Pericardium fibroblast (primary cell): Measurements from ENCODE around the genes BAG3 and ATE1.

- RAMPAGE, long total RNA: no peak
Measured at GRCh38 chr10:119515415-119515836, 27.1 kb downstream of the RGS10 start.

DNA sequence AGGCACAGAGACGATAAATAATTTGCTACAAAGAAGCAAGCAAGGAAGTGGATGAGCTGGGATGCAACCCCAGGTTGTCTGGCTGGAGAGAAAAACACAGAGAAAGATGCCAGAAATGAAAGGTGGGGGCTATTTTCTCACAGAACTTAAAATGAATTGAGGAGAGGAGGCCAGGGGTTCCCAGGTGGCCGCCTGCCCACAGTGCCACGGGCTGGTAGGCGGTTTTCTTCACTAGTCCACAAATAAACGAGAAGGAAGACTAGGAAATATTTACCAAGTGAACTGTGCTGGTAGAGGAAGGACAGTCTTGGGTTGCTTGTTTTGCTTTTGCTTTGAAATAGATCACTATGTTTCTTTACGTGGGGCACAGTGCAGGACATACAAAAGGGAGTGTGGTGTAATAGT lies 5.0 kb downstream of the RGS10 start:
- RAMPAGE, long total RNA: no peak

GRCh38 chr10:119541941-119542058 lies 719 bp downstream of the RGS10 start:
- RAMPAGE, long total RNA: no peak

DNA sequence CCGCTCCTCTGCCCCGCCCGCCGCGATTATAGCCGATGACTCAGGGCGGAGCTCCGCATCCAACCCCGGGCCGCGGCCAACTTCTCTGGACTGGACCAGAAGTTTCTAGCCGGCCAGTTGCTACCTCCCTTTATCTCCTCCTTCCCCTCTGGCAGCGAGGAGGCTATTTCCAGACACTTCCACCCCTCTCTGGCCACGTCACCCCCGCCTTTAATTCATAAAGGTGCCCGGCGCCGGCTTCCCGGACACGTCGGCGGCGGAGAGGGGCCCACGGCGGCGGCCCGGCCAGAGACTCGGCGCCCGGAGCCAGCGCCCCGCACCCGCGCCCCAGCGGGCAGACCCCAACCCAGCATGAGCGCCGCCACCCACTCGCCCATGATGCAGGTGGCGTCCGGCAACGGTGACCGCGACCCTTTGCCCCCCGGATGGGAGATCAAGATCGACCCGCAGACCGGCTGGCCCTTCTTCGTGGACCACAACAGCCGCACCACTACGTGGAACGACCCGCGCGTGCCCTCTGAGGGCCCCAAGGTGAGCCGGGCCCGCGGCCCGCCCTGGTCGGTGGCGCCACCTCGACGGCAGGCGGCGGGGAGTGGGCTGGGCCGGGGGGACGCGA lies at the start of gene BAG3:
Gene BAG3 (plus strand): TSS at position 56 of the 616 bp plus-strand sequence.
- RAMPAGE, long total RNA: no peak

DNA sequence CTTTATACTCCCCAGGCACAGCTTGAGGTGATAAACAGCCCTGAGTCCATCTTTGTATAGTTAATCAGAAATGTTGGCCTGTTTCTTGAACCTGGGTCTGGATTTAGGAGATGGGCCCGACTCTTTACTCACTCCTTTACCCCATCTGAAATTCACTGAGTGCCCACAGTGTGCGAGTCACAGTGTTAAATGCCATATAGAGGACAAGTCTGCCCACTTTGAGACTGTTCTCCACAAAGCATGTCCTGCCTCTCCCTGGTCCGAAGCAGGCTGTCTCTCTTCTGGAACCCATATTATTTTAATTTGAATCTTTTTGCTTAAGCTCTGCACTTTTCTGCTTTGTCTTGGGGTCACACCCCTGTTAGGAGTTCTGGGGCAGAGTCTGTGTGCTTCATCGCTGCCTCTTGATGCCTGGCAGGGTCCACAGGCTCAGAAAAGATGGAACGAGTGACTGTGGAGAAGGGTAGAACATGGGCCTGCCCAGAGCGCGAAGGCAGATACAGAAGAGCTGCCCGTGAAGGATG lies 5.9 kb downstream of the BAG3 start:
- RAMPAGE, long total RNA: no peak

DNA sequence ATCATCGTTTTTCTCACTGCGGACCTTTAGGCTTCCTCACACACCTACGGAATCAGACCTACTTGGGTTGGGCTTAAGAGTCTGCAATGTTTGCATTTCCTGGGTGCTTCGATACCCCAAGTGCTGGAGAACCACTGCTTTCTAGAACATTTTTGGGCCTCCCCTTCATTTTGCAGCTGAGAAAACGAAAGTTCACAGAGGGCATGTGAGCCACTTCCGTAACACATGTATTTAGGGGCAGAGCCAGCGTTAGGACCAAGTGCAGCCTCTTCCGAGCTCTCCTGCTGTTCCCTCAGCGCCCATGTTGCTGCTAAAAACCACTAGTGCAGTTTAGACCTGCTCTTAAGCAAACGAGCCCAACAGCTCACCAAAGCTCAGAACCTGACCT lies 12.6 kb downstream of the BAG3 start:
- RAMPAGE, long total RNA: no peak

DNA sequence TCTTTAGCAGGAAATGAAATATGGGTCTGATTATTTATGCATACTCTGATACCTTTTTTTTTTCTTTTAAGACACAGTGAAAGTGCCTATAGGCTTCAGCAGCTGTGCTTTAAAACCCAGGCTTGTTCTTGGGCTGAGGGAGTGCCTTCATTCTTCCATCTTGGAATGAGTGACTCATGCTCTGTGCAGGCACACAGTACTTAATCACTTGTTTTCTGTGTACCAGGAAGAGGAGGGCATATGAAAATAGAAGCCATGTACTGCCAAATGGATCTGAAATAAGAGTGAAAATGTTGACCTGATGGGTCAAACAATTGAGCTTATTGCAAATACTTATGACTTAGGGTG lies 12.0 kb downstream of the INPP5F start:
- RAMPAGE, long total RNA: no peak

GRCh38 chr10:119761176-119761766 lies 35.4 kb downstream of the INPP5F start:
- RAMPAGE, long total RNA: no peak

GRCh38 chr10:119787876-119788282 lies 62.0 kb downstream of the INPP5F start:
- RAMPAGE, long total RNA: no peak

DNA sequence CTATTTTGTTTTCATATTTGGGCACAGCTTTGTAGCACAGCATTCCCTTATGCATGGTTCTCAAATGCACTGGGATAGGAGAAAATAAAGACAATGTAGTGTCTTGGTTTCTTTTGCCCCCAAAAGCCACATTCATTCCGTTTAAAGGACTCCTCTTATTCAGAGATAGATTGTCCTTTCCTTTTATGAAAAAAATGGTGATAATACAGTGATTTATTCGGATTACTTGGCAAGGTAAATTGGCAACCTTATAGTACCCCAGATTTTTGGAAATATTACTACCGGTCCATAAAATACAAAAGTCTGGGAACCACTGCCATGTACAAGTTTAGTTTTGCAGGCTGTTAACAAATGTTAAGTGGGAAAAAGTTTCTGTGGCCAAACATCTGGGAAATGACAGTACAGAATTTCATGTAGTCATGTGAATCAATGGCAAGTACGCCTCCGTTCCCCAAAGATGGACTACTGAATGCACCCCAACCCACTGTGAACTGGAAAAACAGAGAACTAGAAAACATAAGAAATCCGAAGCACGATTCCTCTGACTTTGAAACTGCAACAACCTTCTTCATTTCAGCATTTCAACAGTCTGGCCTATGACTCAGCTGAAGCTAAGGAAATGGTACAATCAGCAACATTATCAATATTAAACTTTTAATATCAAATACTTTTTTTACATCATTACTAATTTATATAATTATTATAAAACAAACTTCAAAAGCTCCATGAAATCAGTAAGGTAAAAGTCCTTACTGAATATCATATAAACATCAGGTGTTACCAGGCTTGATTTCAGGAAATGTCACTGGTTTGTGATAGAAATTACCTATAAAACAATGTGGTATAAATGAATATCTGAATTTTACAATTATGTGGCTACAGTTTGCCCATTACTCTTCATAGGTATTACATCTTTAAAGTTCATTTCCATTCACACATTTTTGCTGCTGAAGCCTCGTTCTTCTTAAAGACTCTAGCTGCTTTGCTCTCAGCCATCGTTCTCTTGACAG lies 41.8 kb downstream of the MCMBP start:
- RAMPAGE, long total RNA: no peak

- RAMPAGE, long total RNA: no peak
Measured at GRCh38 chr10:119871898-119872751, 518 bp downstream of the MCMBP start.

GRCh38 chr10:121216744-121217247 lies 365.6 kb downstream of the WDR11 start:
- RAMPAGE, long total RNA: no peak

DNA sequence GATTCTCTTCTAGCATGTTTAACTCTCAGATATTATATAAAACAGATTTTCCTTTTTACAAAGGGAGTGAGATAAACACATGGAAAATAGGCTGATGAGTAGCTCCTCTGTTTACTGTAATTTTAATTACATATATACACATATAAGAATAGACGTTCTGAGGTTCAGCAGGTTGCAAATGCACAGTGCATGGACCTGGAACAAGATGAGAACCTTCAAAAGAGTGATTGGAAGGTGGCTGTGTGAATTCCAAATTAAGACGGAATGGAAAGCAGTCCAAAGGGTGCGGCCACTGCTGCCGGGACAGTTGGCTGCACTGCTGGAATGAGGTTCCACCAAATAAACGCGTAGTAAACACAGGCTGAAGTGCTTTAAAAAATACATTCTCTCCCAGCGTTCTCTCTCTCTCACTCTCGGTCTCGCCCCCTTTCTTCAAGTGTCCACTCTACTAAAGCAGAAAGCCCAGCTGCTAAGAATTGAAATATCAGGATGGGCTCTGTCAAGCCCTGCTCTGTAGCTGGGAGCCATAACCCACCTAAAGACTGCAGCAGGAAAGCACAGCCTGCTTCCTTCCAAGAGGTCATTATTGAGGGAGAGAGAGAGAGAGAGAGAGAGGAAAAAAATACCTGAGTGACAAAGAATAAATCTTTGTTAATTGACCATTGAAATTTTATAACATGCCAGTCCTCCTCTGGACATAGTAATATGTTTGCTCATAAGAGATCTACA lies 73.0 kb downstream of the FGFR2 start:
- RAMPAGE, long total RNA: no peak

DNA sequence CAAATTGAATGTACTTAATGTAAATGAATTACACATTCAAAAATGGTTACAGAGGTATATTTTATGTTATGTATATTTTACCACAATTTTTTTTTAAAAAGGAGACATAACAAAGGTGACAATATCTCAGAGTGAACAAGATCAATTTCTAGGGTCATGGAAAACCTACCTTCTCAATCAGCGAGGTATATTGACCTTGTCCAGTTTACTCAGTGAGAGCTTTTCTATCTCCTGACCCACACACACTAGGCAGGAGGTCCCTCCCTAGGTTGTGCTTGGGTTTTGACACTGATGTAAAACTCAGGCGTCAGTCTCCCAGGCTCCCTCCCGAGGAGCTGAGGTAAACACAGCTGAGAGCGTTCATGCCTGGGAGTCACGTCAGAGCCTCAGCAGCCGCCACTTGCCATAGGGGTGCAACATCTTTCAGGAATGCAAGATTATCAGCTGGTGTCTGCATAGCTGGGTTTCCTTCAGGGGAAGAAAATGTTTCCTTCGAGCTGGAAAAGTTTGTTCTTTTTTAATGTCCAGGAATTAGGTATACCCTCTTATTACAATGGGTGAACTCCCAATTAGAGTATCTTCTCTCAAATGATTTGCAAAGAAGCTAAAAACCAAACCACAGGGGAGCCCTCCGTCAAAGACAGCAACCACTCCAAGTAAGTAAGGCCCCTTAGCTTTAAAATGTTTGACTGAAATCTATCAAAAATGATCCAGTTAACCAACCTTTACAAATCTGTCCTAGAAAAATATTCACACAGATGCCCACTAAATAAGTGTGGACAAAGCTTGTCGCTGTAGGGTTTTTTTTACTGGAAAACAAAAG lies 70.5 kb downstream of the FGFR2 start:
- RAMPAGE, long total RNA: no peak

DNA sequence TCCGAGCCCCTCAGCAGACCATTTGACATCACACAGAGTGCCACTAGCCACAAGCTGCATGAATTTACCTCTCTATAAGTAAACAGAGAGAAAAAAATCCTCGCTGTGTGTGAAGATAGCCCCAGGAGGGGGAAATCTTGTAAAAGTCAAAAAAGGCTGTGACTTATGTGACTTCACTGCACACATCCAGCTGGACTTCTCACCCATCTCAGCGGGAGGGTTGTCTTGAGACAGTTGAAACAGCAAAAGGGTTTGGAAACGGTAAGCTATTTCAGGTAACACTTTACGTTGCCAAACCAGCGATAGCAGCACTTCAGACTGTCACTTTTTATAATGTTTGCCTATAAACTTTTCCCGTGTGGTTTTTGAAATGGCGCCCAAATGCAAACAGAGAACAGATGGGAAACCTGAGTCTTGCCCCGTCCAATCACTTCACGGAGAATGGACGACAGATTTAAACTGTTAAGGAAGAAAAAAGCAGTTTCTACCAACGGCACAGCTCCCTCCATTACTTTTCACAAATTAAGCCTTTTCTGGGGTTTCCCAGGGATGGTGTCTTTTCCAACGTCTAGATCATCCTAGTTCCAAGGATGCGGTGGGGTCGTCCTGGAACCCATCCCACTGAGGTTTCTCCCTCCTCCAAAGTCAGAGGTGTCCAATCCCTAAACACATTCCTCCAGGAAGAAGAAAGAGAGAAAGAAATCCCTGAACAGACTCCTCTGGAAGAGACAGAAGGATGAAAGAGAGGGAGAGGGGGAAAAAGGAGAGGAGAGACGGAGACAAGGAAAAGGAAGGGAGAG lies 25.2 kb downstream of the FGFR2 start:
- RAMPAGE, long total RNA: no peak

GRCh38 chr10:121574366-121575120 lies 23.7 kb downstream of the FGFR2 start:
- RAMPAGE, long total RNA: no peak

- RAMPAGE, long total RNA: no peak
Measured at GRCh38 chr10:121580669-121581207, 17.5 kb downstream of the FGFR2 start.

DNA sequence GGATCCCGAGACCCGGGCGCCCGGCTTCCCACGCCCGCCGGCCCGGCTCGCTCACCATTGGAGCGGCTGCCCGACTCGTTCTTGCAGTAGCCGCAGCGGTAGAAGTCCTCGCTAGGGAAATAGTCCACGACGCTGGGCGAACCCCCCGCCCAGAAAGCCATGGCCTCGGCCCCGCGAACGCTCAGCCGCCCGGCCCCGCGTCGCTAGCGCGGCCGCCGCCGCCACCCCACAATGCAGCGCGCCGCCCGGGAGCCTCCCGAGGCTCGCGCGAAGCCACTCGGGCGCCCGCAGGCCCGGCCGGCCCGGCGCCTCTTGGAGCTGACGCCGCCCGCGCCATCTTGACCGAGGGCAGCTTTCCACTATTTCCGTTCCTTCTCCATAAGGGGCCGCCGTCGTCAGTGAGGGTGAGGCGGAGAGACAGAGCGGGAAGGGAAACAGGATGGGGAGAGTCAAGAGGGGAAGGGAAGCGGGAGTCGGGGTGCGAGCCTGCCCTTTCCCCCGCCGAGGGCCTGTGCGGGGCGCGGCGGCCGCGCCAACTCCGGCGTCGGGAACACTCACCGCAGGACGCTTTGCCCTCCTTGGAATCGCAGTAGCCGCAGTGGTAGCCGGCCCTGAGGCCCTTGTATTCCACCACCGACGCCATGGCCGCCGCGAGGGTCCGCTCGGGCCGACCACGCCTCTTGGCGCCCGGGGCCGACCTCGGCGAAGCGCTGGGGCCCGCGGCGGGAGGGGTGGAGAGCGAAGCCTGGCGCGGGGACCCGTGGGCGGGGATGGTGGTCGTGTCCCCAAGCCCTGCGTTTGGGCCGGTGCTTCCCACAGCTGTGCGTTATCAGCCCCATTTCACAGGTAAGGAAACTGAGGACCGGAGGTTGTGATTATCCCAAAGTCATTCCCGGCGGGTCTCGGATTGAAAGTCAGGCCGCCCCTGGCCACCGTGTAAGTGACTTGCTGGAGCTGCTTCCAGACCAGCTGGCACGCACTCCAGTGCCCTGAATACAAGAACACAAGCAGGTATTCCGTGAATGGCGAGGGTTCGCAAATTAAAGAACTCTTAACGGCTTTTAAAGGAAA lies at the start of gene ATE1:
Gene ATE1 (minus strand): TSS at position 243 of the 1,071 bp plus-strand sequence.
- RAMPAGE, long total RNA: start-site peak on the minus strand centred at position 223 of the sequence, 49 bp wide, 29 and 34 reads in 2 replicates

GRCh38 chr10:121959926-121960549 lies 15.0 kb downstream of the NSMCE4A start:
- RAMPAGE, long total RNA: no peak

- RAMPAGE, long total RNA: no peak
Measured at GRCh38 chr10:121976592-121977159, 1.7 kb upstream of the NSMCE4A start.